ENCODE data around the genes HPF1 and GALNT7.

DNA sequence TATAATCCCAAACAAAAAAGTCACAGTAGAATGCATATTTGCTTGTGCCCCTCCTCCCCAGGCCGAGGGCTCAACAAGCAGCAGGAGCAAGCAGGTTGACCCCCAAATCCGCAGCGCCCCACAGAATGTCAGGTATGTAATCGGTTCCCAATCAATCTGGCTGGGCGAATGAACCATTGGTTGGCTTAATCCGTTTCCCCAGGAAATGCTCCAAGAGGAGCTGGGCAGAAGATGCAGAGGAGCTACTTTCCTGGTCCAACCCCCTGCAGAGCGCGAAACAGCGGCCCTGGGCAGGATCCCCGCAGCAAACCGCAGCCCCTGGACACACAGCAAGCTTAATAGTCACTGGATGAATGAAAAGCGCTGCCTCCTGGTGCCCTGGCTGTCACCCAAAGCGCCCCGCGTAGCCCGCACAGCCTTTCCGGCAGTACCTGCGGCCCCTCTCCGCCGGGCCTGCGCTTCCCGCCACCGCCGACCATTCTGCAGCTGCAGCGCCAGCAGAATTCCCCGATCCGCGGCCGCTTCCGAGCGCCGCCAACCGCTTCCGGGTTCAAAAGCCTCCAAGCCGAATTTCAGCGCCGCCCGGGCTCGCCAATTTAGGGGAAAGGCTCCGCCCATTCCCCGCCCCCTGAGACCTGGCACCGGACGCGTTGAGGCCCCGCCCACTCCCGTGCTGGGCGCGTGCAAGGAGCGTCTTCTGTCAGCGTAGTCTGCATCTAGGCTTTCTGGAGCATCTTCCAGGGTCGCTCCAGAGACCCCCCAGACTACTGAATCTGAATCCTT is at the start of gene HPF1:
Gene HPF1 (minus strand): TSS at position 546 of the 783 bp plus-strand sequence.
- PRO-cap, result bidirectional peak, plus-strand start at position 665 of the sequence, minus-strand start at position 546 of the sequence
- RRBS, result 1% methylated on average over 11 of the region's 51 CpGs

- PRO-cap, result no peak
- RRBS, result no CpG with 5 or more reads among the region's 4 CpGs
Observed at GRCh38 chr4:170226468-170226887, 136.7 kb upstream of the AADAT start.

- PRO-cap, result no peak
- RRBS, result no CpG with 5 or more reads among the region's 17 CpGs
Observed at GRCh38 chr4:172155945-172156541, 342.8 kb downstream of the GALNTL6 start.

DNA sequence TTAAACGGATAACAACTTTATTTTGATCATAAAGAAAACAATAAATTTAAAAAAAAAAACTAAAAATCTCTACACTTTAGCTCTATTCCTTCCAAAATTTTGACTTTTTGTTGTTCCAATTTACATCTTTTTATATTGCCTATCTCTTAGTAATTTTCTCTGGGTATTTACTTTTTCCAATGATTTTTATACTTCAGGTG is 463.3 kb upstream of the GALNT7 start:
- PRO-cap, result no peak
- RRBS, result no CpG with 5 or more reads among the region's 1 CpG

- PRO-cap, result bidirectional peak, plus-strand start at chr4:173168770, minus-strand start at chr4:173168682; bidirectional peak, plus-strand start at chr4:173169210, minus-strand start at chr4:173169163
- RRBS, result 2% methylated on average over 32 of the region's 95 CpGs
Observed at GRCh38 chr4:173168396-173169341, at the start of gene GALNT7. TSS of gene GALNT7 (plus strand) at chr4:173168811.

DNA sequence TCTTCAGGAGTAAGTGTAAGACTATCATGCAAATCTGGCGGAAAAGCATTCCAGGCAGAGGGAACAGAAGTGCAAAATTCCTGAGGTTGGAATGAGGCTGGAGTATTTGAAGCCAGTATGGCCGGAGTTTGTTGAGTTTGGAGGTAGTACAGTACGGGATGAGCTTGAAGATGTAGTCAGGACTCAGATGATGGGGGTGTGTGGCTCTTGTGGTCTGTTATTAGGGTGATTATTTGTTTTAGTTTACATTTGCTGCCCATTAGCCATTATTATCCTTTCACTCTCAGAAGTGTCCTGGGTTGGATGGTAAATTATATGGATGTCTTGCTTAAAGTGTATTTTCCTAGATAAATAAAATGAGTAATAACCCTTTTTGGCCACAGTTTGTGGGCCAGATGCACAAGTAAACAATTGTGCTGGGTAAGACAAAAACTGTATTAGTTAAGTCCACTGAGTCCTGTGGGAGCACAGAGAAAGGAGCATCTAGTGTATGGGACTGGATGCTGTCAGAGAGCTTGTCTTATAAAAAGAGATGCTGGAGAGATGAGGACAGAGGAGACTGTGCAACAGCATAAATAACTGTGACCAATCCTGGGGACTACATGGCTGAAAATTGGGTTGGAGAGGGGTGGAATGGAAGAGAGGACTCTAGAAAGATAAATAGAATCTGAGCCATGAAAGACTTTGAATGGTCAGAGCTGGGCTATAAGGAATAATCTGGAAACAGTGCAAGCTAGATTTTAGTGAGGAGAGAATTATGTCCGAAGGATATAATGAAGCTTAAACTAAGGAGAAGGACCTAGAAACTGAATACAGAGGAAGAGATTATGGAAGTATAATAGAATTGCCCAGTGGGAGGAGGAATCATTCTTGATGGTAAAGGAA is 7.8 kb downstream of the GALNT7 start:
- PRO-cap, result no peak
- RRBS, result no CpG with 5 or more reads among the region's 4 CpGs

DNA sequence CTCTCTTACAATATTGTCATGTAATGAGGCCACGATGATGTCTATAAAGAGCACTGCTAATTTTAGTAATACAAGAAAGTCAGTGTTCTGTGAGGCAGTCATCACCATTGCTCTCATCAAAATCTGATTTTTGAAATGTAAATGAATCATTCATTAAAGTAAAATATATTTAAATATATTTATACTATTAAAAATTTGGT is 15.5 kb downstream of the HMGB2 start:
- PRO-cap, result no peak
- RRBS, result no CpG with 5 or more reads among the region's 1 CpG

DNA sequence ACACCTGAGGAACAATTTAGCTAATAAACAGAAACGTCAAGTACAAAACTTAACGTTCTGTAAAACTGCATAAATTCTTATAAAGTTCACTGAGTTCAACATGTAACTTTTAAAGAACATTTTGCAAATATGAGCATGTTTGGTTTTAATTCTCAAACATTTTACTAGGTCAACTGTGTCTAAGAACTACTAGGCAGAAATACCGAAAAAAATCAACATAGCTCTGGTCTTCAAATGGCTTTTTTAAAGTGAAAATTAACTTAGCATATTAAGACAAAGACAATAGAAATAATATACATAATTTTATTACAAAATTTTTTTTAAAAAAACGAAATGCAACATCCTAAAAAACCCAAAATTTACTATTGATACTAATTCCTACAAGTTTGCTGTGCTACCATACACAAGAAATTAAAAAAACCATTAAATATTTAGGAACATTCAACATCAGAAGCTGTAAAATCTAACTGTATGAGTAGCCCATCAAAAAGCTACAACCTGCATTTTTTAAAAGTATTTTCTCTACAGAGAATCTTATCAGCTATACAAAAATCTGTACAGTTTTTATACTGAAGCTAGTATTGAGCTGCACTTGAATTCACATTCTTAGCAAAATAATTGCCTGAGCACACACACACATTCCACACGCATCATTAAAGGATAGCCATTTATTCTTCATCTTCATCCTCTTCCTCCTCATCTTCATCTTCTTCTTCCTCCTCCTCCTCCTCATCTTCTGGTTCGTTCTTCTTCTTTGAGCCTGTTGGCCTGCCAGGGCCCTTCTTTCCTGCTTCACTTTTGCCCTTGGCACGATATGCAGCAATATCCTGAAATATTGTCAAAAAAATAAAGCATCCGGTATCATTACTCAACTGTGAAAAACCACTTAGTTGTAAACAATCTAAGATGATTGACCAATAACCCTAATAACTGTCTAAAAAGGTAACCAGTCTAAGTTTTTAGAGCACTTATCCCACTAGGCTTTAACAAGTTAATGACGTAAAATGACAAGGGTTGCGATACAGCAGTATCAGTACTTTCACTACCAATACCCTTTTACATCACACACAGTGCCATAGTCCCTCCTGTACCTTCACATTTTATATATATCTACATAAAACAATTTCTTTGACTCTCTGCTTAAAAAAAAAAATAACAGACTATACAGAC is 2.4 kb downstream of the HMGB2 start:
- PRO-cap, result no peak
- RRBS, result no CpG with 5 or more reads among the region's 10 CpGs

GRCh38 chr4:173517633-173518430 is 12.2 kb downstream of the HAND2 start:
- PRO-cap, result no peak
- RRBS, result 55% methylated on average over 12 of the region's 27 CpGs

- PRO-cap, result no peak
- RRBS, result no CpG with 5 or more reads among the region's 11 CpGs
Observed at GRCh38 chr4:173521451-173521802, 8.6 kb downstream of the HAND2 start.

- PRO-cap, result no peak
- RRBS, result 20% methylated on average over 1 of the region's 44 CpGs
Observed at GRCh38 chr4:173538525-173539616, 8.8 kb upstream of the HAND2 start.

- PRO-cap, result no peak
- RRBS, result no CpG with 5 or more reads among the region's 4 CpGs
Observed at GRCh38 chr4:173584249-173584923, 54.4 kb upstream of the HAND2 start.

DNA sequence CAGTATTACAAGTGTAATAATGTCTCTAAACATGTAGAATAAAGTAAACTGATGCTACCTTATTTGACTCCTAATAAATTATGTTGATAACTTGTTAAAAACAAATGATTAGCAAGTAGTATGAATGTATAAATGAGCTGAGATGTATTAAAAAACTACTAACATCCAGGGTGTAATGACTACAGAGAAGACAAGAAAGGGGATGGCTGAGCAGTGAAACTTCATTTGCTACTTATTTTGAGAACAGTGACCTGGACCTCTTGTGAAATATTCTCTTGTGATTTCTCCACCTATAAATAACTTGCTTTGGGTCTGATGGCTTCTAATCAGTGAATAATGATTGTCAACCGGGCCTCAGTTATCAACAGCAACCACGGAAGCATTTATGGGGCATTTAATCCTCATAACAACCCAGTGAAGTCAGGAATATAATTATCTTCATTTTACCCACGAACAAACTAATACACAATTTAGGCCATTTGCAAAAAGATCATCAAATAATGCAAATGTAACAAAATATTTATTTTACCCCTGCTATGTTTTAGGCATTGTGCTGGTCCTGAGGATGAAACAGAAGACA is 154.2 kb upstream of the HAND2 start:
- PRO-cap, result no peak
- RRBS, result no CpG with 5 or more reads among the region's 3 CpGs

GRCh38 chr4:174213713-174214508 is 69.6 kb downstream of the FBXO8 start:
- PRO-cap, result no peak
- RRBS, result 62% methylated on average over 6 of the region's 44 CpGs

DNA sequence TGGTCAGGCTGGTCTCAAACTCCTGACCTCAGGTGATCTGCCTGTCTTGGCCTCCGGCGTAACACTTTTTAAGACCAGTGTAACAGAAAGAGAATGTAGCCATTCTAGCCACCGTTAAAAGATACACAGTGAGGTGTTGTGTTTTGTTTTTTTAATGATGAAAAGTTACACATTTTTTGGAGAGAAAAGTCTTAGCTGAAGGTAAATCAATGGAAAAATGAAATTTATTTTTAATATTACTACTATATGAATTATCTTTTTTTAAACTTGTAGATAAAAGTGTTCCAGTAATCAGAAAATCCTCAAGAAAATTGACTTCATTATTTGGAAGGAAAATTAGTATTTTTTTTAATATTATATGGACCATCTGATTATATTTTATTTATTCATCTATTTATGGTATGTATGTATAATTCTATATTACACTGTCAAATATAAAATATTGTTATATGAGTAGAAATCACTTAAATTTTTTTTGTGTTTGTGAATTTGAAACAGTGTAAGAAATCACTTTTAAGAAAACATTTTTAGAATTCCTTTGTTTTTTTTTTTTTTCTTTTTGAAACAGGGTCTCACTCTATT is 34.6 kb downstream of the CEP44 start:
- PRO-cap, result no peak
- RRBS, result no CpG with 5 or more reads among the region's 3 CpGs

GRCh38 chr4:174504767-174505497 is 17.4 kb downstream of the HPGD start:
- PRO-cap, result no peak
- RRBS, result no CpG with 5 or more reads among the region's 8 CpGs

DNA sequence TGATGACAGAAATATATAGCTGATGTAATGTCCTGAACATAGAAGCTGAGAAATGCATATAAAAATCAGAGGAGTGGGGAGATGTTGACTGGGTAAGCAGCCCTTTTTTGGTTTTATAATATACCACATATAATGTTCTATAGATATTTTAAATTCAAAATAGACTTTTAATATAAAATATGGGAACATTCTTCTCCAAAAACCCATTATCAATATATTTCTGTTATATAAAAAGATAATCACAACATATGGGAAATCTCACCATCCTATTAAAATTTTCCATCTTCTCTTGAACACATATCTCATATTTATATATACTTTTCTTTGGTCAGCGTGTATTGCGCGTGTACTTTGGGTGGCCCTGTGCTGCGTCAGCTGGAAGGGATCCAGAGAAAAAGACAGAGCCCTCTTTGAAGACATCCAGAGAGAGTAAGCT is 4.2 kb upstream of the HPGD start:
- PRO-cap, result no peak
- RRBS, result no CpG with 5 or more reads among the region's 4 CpGs

GRCh38 chr4:174532375-174532816 is 10.1 kb upstream of the HPGD start:
- PRO-cap, result no peak
- RRBS, result no CpG with 5 or more reads among the region's 2 CpGs

- PRO-cap, result no peak
- RRBS, result no CpG with 5 or more reads among the region's 3 CpGs
Observed at GRCh38 chr4:174545220-174545855, 23.1 kb upstream of the HPGD start.

DNA sequence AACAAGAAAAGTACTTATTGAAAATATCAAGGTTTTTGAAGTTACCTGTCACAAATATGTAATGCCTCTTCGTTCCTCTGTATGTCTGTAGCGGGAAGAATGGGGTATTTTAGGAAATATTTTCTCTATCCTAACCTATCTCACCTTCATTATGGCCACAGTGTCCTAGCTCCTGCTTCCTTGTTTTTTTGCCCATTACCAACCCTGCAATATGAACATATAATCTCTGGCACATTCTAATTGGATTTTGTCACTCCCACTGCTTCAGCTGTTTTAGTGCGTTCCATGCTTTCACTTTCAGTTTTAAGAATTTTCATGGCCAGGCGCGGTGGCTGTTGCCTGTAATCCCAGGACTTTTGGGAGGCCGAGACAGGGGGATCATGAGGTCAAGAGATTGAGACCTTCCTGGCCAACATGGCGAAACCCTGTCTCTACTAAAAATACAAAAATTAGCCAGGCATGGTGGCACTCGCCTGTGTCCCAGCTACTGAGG is 41.0 kb downstream of the GPM6A start:
- PRO-cap, result no peak
- RRBS, result no CpG with 5 or more reads among the region's 8 CpGs

Measured in MCF 10A (cell line).